Parietal lobe (tissue), 2 donors: ENCODE data around the genes RIIAD1, THEM4, CRNN, CRCT1 and LCE1E.

DNA sequence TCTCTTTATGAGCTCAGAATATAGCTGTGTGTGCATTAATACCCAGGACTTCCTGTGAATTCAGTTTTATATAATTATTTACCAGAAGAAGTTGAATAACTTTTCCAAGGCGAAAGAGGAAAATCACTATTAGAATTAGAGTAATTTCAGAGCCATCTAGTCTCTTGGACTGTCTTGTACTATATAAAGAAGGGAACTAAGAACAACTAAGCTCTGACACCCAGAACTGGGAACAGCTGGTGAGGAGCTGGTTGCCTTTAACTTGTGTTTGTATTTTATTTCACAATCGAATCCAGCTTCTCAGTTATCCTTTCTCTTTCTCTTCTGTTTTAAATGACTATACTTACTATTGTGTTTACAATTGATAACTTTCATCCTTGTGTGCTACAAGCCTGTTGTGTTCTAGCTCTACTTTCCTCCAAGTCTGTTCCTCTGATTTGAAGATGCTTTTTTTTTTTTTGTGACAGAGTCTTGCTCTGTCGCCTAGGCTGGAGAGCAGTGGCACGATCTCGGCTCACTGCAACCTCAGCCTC, 8.5 kb downstream of the SNX27 start:
- RAMPAGE, long total RNA: no peak

DNA sequence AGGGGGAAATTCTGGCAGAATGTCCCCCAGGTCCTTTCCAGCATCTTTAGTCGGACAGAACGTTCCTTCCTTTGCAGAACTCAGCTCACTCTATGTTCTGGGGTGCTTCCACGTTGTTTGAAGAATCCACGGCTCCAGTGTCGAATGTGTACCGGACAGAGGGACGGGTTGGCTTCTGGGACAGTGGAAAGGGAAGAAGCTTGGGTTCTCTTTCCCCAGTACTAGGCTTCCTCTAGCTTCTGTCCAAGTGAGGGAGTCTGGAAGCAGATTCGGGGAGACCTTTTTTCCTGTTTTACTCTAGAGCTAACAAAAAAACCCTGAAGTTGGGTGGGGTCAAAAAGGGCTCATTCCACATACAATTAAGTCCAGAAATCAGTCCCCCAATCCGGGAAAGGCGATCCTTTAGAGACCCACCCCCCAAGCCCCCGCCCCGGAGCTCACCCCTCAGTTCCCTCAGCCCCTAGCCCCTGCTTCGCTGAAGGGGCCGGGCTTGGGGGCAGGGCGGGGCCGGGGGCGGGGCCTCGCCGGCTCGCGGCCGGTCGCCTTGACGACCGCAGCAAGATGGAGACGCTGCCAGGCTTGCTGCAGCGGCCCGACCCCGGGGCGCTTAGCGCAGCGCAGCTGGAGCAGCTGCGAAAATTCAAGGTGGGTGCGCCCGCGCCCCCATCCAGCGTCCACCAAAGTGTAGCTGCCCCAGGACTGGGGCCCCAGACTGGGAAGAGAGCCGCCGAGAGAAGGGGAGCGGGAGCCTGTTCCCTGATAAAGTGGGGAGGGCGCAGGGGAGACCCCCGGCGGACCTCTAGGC, at the start of gene RIIAD1:
TSS of gene RIIAD1 (plus strand) at position 547 of the 805 bp plus-strand sequence.
- RAMPAGE, long total RNA: no peak

DNA sequence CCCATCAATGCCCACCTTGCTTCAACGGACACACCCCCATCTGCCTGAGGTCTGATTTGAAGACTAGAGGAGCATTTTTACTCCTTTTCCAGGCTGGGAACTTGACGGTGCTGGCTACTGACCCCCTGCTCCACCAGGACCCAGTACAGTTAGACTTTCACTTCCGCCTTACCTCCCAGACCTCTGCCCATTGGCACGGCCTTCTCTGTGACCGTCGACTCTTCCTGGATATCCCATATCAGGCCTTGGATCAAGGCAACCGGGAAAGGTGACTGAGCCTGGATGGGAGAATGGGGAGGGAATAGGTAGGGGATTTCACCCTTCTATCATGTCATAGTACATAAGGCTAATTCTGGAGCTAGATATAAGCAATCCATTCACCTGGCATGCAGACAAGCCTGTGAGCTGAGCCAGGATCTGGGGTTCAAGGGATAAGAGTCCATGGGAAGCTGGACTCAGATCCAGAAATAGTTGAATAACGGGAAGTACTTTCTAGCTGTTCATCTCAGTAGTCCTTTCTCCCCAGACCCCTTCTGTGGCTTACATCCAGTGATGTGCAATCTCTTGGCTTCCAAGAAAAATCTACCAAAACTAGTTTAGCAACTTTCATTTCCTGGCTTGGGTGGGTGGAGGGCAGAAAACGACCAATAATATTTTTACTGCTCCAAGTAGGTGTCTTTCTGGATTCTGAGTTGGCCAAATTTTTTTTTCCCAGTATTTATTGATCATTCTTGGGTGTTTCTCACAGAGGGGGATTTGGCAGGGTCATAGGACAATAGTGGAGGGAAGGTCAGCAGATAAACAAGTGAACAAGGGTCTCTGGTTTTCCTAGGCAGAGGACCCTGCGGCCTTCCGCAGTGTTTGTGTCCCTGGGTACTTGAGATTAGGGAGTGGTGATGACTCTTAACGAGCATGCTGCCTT, 4.9 kb upstream of the MRPL9 start:
- RAMPAGE, long total RNA: no peak

DNA sequence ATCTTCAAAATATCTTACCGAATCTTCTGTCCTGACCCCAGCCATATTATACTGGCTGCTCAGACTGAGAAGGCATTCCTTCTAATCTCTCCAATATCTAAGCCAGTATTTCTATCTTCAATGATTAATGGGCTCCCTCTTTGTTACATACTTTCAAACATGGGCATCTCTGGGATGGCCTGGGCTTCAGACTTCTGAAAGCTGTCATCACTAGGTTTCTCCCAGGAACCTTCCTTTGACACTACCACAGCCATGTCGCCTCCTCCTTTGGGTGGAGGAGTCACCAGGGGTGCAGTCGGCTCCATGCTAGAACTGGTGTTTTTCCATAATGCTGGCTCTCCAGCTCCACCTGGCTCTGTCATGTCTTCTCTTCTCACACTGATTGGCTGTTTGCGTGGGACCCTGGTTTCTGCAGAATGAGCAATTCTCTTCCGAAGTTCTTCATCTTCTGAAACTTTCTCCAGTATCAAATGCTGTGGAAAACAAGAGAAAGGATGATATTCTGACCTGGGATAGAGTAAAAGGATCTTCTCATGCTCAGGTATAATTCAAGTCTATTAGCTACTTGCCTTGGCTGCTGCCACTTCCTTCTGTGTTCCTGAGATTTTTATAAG, 11.7 kb downstream of the TDRKH start:
- RAMPAGE, long total RNA: no peak

DNA sequence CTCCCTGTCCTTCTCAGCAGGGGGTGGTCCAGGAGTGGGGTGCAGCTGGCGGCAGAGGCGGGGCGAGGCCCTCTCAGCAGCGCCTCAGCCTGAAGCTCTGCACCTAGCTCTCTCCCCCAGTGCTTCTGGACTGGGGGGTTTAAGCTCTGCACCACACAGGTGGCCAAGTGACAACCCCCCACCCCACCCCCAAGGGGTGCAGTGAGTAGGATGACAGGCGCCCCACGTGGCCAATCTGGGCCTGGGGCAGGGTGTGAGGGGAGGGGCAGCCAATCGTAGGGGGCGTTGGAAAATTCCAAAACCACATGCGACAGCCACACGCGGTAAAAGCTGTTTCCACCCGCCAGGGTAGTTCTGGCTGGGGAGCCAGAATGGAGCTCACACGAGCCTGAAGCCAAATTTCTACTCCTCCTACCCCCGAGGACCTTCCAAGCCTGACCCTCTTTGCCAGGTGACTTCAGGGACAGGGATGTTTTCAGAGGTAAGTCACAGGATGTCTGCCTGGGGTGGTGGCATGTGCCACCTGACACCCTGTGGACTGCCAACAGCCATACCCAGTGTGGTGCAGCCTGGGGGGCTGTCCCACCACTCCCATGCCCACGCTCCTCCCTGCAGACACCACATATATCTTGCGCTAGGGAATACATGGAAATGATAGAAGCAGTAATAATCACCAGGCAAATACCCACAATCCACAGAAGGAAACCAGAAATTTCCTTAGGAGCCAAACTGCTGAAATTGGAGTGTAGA, 5.5 kb downstream of the RORC start:
- RAMPAGE, long total RNA: no peak

GRCh38 chr1:151898487-151899194, 10.7 kb downstream of the THEM4 start:
- RAMPAGE, long total RNA: no peak

DNA sequence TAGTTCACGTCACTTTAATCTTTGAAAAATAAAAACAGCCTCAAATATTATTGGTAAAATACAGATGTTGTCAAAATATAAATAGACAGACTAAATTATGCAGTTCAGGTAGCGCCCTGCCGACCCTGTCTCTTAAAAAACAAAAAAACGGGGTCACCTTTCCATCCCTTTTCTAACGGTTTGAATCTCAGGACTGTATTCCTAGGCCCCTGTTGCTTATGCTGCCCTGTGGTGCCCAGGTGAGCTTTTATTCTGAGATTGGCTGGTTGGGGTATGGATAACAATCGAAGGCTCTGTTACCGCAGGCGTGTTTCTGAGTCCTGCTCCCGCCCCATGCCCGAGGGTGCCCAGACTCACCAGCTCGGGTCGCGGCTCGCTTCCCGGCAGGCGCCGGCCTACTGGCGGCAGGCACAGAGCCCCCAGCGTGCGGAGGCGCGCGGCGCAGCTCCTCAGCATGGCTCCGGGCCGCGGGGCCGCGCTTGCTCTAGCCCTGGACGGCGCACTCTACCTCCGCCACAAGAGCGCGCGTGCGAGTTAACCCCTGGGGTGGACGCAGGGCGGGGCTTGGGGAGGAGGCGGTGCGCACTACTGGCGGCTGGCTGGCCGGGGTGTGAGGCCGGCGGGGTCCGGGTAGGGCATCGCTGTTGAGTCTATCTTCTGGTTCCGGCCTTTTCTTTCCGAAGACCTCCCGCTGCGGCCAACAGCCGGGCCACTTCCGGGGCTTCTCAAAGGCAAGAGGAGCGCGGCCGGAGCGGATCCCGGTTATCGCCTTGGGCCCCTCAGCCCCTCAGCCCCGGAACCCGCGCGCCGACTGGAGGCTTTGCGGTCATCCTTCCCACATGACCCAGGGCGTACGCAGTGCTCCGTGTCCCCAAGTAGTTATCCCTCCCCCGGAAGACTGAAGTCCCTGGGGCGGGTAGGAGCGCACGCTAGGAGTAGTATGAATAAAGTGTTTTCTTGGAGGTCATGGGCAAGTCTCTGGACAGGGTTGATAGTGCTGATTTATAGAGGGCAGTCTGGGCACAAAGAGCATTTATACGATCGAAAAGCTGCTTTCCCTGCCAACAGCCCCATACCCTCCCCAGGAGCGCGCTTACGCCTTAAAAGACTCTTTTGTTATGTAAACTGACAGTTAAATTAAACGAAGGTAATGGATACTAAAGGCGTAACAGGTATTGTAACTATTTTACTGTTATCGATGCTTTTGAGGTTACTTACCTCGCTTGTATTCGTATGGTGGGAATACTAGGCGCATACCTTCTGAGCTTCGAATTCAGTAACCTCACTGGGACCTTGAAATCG, at the start of gene THEM4:
TSS of gene THEM4 (minus strand) at position 509 of the 1,302 bp plus-strand sequence.
- RAMPAGE, long total RNA: no peak

GRCh38 chr1:151953409-151953711, 40.3 kb downstream of the S100A10 start:
- RAMPAGE, long total RNA: no peak

- RAMPAGE, long total RNA: no peak
Measured at GRCh38 chr1:151988215-151988575, 5.5 kb downstream of the S100A10 start.

- RAMPAGE, long total RNA: no peak
Measured at GRCh38 chr1:151990830-151991423, 2.7 kb downstream of the S100A10 start.

GRCh38 chr1:151994202-151994342, 413 bp upstream of the S100A10 start:
- RAMPAGE, long total RNA: no peak

GRCh38 chr1:152035511-152035844, 1.3 kb downstream of the S100A11 start:
- RAMPAGE, long total RNA: no peak

DNA sequence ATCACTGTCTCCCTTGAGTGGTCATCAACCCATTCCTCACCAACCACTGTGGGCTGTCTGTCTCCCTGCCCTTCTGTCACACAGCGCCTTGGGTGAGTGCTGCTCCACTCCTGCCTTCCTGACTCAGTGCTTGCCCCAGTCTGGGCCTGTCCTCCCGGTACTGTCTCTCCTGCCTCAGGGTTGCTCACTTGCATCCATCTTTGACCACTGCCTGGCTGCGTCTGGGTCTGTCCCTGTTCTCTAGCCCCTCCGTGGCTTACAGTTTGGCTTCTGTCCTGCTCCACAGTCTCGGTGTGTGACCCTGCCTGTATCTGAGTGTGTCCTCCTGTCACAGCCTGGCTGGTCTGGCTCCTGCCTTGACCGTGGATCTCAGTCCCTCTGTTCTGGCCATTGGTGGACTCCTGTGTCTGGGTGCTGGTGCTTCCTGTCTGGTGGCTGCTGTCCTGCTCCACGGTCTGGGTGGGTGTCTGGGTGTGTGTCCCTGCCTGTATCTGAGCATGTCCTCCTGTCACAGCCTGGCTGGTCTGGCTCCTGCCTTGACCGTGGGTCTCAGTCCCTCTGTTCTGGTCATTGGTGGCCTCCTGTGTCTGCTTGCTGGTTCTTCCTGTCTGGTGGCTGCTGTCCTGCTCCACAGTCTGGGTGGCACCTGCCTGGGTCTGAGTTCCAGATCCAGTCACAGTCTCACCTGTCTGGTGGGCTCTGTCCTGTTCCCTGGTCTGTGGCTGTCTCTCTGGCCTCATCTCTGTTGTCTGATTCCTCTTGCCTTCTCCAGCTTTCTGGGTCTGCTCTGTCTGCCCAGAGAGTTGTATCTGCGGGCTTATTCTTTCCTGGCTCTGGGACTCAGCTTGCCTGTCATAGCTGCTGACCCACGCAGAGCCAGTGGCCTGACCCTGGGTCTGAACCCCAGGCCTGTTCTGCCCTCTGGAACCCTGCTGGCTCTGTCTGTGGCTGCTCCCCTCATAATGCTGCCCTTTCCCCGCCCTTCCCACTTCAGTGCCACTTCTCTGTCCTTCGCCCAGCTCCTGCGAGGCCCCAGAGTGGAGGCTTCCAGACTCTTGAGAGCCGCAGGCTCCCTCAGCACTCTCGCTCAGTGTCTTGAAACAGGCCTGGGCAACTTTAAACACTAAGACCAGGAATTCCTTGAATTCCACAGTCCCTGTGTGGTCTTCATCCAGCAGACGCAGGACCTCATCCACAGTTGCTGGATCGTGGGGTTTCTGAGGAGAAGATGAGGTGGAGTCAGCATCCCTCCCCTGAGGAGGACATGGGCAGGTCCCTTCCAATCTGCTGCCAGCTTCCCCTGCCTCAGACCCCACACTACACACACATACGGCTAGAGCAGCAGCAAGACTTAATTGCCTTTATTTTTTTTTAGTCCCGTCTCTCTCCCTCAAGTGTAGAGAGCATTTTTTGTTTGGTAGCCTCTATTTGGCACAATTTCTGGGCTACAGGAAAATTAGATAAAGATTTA, 3.8 kb downstream of the CRNN start:
- RAMPAGE, long total RNA: no peak

DNA sequence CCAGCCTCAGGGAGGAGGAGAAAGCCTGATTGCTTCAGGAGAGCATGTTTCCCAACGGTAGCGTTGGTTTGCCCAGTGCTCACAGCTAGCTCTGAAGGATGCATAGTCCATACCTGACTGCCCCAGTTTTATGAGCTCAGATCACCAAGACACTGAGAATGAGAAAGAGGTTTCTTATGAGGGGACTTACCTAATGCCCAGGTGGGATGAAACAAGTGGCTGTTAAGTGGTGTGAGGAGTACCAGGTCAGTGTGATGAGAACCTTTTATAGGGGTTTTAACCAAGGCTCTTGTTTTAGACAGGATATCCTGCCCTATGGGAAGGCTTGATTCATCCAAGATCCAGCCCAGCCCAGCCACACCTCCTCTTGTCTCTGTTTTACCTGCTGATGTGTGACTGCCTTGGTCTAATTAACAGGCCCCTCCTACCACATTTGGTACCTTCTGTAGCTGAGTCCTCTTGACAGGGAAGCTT, at the start of gene CRNN:
TSS of gene CRNN (minus strand) at position 240 of the 474 bp plus-strand sequence.
- RAMPAGE, long total RNA: no peak

DNA sequence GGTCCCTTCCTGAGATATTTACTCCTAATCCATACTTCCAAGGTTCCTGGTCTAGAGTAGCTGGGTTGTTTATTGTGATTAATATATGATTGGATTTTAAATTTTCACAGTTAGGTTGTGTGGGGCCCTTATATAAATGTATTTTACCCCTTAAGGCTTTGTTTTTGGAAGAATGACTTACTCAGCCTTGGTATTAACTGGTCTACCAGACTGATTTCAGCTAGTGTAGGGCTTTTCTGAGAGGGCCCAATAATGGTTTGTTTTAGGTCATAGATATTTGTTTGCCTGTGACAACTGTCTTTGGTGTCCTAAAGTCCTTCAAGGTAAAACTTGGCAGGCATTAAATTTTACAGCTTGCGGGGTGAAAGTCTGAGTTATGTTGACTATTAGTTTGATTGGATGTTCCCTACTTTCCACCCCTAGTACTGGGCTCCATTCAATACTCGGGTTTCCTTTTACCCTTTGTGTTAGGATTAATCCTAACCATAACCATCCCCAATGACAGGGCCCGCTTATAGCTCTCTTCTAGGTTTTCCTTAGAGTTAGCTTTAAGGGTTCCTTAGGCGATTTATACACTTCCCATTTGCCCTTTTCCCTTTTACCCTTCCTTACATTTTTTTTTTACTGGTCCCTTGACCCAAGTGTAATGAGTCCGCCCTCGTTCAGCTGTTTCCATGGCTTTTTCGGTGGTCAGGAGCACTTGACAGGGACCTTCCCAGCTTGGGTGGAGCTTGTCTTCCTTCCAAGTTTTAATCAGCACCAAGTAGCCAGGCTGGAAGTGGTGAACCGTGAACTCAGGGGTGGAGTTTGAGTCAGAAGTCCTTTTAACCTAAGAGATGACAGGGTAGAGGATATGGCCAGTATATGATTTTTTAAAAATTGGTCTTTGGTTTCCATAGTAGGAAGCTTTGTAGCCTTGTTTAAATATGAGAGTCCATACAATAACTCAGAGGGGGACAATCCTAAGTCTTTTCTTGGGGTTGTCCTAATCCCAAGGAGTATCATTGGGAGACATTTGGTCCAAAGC, 28.6 kb upstream of the LCE5A start:
- RAMPAGE, long total RNA: no peak

DNA sequence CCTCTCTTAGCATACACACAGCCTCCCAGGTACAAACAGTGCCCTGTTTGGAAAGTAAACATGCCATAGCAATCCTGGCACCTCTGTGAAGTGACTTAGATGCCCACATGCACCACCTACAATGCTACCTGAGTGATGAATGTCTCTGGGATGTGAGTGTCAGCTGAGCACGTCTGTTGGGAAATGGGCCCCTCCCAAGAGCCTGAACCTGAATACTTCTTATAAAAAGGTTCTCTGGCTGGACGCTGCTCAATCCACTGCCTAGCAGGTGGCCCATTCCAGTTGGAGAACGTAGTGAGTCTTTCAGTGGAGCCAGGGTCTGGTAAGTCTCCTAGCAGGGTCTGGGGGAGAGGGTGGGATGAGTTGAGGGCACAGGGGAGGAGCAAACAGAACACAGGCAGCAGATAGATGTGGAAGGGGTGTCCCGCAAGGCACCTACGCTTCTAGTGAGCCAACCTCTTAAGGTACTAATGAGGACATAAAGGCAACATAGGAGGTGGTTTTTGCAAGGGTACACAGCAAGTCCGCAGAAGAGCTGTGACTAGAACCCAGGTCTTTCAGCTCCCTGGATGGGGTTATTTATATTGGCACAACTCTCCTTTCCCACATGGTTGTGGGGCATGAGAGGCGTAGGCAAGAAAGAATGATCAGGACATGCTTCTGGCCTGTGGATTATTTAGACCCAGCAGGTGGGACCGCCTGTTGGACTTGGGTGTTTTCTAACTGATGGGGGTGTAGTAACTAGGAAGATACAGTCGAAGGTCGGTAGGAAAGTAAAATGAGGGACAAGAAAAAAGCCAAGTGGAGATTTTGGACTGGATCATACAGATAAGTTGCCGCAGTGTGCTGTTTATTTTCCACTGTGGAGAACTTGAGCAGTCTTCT, at the start of gene CRCT1:
TSS of gene CRCT1 (plus strand) at position 252 of the 885 bp plus-strand sequence.
- RAMPAGE, long total RNA: no peak

GRCh38 chr1:152570614-152570962, 4.0 kb upstream of the LCE3E start:
- RAMPAGE, long total RNA: no peak

DNA sequence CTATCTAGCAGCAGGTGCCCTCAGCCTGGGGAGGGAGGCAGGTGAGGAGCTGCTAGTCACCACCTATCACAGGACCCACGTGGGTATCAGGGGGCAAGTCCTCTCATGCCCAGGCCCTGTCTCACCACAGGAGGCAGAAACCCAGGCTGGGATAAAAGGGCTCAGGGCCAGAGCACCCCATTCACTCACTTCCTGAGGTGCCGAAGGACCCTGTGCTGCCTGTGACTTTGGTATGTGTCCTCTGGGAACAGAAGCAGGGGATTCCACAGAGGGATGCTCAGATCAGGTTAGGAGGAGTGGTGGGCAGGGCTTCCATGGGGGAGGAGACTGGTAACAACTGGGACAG, at the start of gene LCE1E:
TSS of gene LCE1E (plus strand) at position 180 of the 346 bp plus-strand sequence.
- RAMPAGE, long total RNA: no peak

DNA sequence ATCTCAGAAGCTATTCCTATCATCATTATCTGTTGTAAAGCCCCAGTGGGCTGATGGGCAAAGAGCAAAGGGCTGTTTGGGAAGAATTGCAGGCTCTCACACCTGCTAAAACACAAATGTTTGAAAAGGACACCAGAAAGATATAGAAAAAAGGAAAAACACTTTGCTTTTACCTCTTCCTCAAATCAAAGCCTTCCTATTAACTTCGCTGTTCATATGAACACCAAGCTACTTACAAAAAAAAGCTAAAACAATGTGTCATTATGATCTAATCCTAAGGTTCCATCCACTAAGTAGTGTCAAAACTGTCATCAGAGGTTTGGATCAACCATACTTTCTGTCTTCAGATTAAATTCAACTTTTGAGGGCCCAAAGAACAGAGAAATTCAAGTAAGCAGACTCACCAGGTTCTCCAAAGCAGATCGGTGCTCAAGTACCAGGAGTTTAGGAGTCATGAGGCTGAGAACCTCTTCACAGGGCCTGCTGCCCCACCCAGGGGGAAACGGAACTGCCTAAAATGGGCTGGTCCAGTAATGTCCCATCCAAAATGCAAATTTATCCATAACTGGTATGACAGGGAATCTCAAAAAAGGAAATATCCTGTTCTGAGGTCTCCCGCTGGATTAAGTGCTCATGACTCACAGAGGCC, 9.5 kb downstream of the SPRR2G start:
- RAMPAGE, long total RNA: no peak

DNA sequence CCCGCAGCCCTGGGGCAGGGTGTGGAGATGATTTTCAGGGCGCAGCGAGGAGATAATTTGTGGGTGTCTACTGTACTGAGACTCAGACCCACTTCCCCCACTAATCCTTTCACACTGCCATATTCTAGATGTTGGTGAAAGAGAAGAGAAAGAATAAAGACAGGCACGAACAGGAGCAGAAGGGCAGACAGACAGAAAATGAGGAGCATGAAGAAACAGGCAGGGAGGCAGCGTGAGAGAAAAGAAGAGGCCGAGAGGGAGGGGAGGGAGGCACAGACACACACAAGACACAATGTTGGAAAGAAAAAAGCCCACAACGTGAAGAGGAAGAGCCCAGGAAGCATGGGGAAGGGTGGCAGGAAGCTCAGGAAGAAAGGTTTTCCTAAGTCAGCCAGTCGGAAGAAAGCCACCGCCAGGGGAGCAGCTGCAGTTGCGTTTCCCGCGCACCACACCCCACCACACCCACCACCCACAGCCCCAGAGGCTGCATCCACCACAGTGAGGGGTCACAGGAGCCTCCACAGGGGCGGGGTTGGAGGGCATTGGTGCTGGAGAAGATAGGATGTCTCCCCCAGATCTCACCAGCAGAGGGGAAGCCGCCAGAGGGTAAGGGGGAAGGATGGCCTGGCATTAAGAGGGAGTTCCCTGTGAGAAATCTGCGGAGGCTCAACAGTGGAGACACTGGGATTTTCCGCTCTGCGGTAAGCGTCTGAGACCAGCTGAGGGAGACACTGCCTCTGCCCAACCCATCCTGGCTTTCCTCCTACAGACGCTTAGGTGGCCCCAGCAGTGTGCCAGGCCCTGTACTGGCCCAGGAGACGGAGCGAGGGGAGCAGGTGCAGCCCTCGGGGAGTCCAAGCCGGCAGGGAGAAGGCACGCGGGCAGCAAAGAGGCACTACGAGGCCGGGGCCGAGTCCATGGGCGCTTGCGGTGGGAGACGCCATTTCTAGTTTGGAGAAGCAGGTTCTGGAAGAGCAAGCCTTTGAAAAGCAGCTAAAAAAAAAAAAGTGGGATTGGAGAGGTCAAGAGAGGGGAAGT, 20.0 kb downstream of the PGLYRP3 start:
- RAMPAGE, long total RNA: no peak